Pulmonary lymph node (tissue), 1 donor: ENCODE data around the gene MRPL39.

- PRO-cap: no peak
These were observed 482.0 kb downstream of the USP25 start for GRCh38 chr21:16211607-16212432.

GRCh38 chr21:16280662-16281121 is 550.9 kb downstream of the USP25 start:
- PRO-cap: no peak

- PRO-cap: no peak
These were observed 579.8 kb downstream of the USP25 start for GRCh38 chr21:16309372-16310135.

GRCh38 chr21:16419146-16419940 is 689.6 kb downstream of the USP25 start:
- PRO-cap: no peak

- PRO-cap: no peak
These were observed 690.4 kb downstream of the USP25 start for GRCh38 chr21:16419957-16420783.

- PRO-cap: no peak
These were observed 804.6 kb downstream of the USP25 start for GRCh38 chr21:16534190-16534968.

- PRO-cap: no peak
These were observed 61.3 kb upstream of the CXADR start for GRCh38 chr21:17451440-17452063.

DNA sequence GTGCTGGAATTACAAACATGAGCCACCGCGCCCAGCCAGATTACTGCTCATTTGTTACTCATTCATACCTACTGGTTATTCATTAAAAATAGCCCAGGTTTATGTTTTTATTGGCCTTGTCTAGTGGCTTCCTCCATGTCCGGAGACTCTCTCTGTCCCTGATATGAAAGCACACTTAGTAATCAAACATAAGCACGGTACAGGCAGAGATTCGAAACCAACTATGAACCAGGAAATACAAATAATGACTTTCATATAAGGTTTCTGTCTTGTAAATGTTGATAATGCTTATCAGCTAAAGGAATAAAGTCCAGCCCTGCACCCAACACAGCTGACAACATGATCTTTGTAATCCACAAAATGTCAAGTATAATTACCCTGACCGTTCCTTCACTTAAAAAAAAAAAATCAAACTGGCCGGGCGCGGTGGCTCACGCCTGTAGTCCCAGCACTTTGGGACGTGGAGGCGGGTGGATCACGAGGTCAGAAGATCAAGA is 50.4 kb upstream of the CXADR start:
- PRO-cap: no peak

- PRO-cap: no peak
These were observed 36.8 kb upstream of the CXADR start for GRCh38 chr21:17476028-17476549.

DNA sequence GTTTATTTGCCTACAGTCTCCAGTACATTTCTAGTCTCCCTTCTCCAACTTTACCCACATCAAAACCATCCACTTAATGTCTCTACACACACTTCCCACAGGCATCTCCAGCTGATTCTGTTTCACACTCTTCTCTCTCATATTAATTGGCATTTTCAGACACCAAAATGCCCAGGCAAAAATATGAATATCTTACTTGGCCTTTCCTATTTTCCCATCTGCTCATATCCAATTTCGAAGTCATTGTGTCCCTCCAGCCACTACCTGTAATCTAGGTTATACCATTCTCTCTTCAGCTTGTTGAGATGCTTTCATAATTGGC is 9.9 kb downstream of the CXADR start:
- PRO-cap: no peak

DNA sequence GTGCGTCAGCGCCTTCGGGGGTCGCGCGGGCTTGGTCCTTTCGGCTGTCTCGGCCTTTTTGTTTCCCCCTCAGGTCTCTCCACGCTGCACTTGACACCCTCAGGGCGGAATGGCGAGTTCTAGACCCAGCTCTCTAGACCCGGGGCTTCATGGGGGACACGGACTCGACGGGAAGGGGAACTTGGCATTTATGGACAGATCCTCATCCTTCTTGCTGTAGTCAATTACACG is 424 bp upstream of the BTG3 start:
- PRO-cap: no peak

DNA sequence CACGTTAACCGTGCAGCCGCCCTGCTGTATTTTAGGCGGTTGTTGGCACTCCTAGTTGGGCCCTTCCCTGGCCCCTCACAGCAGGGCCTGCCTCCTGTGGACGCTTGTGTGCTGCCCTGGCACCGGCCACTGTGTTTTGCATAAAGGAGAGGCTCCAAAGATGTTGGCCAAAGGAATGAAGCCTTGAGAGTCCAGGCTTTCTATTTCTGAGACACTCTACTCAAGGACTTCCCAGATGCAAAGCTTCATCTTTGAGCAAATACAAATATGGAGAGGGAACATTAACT is 683 bp upstream of the BTG3 start:
- PRO-cap: no peak

DNA sequence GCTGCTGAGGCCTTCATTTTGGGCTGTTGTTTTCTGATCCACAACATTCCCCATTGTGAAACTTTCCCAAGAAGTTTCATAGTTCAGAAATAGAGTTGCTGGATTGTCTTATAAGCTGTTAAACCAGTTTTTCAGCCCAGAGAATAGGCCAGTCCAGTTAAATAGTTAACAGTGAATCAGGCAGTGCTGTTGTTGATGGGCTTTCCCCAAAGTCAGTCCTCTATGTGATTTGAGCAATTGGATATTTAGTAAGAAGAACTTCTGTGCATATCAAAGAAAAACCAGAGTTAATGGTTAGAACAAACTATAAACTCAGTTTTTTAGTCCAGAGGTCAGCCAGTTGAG is 76.9 kb downstream of the C21orf91 start:
- PRO-cap: no peak

DNA sequence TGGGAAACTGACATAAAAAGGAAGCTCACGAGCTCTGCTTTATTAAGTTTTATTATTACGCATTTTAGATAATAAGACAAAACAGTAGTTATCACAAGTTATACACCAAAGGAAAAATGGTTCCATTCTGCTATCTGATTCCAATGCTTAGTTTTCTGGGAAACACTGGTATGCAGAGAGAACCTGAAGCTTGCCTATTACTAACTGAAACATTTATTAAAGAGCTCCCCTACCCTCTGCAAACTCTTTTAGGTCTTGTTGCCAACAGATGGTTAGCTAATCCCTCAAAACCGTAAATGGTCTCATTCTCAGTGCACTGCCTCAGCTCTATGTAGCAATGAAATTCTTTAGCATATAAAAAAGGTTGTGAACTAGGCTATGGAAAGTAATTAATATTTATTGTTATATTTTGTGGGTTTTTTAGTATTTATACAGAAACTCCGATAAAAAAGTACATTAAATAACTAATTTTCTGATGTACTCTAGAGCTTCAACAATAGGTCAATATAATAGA is 20.4 kb downstream of the C21orf91 start:
- PRO-cap: no peak

GRCh38 chr21:17819539-17819907 is 367 bp upstream of the C21orf91 start:
- PRO-cap: bidirectional peak, plus-strand start at chr21:17819689, minus-strand start at chr21:17819356

DNA sequence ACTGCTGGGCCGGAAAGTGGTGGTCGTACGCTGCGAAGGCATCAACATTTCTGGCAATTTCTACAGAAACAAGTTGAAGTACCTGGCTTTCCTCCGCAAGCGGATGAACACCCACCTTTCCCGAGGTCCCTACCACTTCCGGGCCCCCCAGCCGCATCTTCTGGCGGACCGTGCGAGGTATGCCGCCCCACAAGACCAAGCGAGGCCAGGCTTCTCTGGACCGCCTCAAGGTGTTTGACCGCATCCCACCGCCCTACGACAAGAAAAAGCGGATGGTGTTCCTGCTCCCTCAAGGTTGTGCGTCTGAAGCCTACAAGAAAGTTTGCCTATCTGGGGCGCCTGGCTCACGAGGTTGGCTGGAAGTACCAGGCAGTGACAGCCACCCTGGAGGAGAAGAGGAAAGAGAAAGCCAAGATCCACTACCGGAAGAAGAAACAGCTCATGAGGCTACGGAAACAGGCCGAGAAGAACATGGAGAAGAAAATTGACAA is 245.3 kb downstream of the MRPL39 start:
- PRO-cap: no peak

- PRO-cap: bidirectional peak, plus-strand start at chr21:25607645, minus-strand start at chr21:25607491; bidirectional peak, plus-strand start at chr21:25607975, minus-strand start at chr21:25607831
These were observed at the start of gene MRPL39 for GRCh38 chr21:25606984-25608119. TSS of gene MRPL39 (minus strand) at chr21:25607481.

DNA sequence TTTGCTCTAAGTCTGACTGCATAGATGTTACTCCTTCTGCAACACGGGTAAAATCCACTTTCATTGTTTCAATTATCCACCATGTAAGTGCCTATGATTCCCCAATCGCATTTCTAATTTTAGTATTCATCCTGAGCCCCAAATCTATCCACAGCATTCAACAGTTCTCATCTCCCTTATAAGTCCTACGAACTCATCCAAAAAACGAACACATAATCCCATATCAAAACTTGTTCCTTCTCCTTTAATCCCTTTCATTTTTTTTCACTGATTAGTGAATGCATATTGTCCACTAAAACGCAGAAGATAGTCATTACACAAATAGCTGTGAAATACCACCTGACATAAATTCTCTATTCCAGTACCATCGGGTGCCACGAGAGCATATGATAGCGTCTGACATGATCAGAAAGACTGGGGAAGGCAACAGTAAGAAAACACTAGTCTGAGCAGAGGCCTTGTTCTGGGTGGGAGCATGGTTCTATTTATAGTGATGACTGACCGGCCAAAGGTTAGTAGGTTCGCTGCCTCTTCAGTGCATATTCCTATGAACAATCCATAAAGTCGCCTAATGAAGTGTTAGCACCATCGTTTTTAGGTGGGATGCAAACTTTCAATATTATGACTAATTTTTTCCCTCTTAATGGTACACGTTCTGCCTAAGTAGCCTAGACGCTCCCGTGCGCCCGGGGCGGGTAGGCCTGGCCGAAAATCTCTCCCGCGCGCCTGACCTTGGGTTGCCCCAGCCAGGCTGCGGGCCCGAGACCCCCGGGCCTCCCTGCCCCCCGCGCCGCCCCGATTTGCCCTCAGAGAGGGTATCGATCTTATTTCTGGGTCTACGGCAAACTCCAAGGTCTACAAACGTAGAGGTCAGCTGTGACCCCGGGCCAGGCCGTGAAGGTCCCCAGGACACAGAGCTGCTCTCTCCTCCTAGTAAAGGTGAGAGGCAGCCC is 597 bp downstream of the ATP5PF start:
- PRO-cap: no peak

DNA sequence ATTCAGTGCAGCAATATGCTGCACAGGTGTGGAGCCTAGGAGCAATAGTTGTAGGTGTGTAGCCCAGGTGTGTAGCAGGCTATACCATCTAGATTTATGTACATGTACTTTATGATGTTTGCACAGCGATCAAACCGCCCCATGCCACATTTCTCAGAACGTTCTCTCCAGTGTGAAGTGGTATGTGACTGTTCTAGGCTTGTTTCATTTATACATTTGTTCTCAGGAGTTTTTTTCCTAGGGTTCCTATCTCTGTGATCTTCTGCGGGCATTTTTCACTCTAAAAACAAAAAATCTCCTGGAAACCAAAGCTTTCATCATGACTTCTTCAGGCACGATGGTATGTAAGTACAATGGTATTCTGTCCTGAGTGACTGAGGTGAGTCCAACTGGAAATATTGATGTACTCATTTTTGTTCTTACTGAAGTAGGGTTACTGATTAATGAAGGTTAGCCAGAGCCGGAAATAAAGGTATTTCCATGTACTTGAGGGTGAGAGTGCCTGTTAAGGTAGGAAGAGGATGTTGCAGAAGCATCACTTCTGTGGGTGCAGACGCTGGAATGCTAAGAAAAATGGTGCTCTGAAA is 153.1 kb downstream of the GABPA start:
- PRO-cap: no peak

DNA sequence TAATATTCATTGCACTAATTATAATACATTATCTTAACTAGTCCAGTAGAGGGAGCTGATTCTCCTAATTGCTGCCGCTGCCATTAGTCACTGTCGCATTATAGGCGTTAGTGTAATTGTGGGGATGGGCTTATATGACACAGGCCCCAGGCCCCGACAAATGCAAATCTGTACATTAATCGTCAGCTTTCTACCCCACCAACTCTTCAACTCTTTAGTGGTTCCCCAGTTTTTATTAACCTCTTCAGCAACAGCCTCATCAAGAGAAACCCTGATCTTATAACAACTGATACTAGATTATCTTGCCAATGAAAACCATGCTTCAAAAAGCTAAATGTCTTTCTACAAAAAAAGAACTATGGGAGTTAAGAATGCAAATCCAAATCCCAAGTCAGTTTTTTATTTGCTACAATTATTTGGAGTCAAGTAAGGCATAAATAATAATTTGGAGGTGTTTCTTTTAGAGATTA is 161.1 kb downstream of the GABPA start:
- PRO-cap: no peak